Temporal lobe (tissue), 2 donors: ENCODE results near the genes AGK and SSBP1.

GRCh38 chr7:140041414-140042295 lies 21.1 kb downstream of the PARP12 start:
- RAMPAGE, long total RNA: no peak

- RAMPAGE, long total RNA: no peak
These were observed 21.3 kb upstream of the PARP12 start for GRCh38 chr7:140083933-140084637.

DNA sequence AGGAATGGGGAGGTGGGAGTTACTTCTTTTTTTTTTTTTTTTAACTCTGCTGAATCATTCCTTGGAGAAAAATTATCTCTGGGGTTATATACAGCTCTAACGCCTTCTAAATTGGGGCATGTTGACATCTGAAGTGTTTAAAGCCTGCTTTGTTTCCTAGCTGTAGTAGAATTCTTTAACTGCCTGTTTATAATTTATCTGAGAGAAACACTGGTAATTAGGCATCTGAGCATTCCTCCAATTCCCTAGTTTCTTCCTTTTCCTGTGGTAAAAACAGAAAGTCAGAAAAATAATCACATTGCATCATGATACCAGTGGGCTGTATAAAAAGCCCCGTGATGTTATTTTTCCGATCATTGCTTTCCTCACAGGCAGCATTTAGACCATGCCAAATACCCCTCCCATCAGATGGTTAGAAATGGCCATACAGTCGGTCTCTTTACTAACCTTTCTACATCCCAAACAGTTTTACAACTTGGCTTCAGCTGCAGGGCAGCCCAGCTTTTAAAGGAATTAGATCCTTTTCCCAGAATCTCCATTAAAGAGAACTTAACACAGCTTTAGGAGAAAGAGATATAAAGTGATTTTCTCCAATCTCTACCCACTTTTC lies 98.7 kb upstream of the KDM7A start:
- RAMPAGE, long total RNA: no peak

GRCh38 chr7:140348968-140349619 lies 49.2 kb downstream of the SLC37A3 start:
- RAMPAGE, long total RNA: no peak

DNA sequence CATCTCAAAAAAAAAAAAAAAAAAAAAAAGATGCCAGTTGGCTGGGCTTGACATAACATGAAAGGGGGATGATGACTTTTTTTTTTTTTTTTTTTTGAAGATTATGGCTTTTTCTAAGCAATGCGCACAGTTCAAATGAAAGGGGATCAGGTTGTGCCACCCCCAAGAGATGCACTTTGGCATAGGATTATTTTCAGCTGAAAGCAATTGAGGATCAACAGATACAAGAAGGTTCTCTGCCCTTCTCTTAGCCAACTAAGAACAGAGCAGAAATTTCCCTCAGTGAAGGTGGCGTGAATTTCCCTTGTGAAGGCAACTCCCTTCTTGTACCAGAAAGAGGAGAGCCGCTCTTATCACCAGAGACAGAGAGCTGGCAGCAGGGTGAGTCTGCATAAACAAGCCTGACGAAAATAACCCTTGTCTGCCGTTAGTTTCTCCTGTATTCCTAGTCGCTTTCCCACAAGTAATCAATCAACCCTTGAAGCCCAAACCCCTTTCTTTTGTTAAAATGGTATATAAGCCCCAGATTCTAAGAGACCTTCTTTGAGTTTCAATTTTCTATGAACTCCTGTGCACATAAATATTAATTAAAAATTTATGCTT lies 28.6 kb upstream of the MKRN1 start:
- RAMPAGE, long total RNA: no peak

- RAMPAGE, long total RNA: no peak
These were observed 16.6 kb downstream of the DENND2A start for GRCh38 chr7:140623932-140624397.

DNA sequence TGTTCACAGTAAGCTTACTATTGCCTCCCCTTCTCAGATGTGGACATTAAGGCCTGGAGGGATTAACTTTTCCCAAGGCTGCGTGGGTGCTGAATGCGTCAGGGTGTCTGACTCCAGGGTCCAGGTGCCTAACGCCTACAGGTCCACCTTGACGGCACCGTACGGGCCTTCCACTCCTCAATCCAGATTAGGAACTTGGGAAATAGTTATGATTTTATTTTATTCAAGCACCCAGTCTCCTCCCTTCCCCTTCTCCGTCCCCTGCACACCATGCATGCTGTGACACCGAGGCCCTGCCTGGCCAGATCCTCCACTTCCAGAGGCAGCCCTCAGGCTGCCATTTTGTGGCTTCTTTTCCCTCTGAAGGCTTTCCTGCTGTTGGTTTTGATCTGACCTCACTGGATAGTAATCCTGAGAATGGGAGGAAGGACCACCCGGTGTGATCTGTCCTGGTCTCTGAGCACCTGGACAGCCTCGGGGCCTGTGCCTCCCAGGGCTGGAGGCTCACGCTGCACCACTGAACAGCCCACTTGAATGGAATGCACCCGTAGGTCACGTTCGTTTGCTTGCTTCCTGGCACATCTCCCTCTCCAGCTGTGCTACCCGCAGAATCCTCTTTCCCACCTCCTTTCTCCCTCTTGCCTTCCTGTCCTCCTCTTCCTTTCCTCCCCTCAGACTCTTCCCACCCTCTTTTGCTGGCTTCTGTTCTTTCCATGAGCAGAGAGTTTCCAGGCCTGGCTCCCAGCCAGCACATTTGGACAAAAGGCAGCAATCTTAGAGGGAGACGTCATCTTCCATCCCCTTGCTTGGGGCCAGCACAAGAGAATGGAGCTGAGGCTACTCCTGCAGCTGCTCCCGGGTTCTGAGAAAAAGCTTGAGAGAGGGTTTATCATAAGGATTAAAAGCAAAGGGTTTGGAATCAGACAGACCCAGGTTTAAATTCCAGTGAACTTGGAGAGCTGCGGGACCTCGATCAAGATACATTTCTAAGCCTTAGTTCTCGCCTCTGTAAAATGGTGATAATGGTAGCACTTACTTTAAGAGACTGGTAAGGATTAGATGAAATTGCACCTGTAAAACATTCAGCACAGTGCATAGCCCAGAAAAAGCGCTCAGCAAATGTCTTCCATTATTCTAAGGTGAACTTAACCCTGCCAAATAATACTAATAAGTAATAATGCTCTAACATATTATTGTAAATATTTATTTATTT lies 14.2 kb downstream of the DENND2A start:
- RAMPAGE, long total RNA: no peak

GRCh38 chr7:140646919-140647454 lies 6.4 kb upstream of the DENND2A start:
- RAMPAGE, long total RNA: no peak

DNA sequence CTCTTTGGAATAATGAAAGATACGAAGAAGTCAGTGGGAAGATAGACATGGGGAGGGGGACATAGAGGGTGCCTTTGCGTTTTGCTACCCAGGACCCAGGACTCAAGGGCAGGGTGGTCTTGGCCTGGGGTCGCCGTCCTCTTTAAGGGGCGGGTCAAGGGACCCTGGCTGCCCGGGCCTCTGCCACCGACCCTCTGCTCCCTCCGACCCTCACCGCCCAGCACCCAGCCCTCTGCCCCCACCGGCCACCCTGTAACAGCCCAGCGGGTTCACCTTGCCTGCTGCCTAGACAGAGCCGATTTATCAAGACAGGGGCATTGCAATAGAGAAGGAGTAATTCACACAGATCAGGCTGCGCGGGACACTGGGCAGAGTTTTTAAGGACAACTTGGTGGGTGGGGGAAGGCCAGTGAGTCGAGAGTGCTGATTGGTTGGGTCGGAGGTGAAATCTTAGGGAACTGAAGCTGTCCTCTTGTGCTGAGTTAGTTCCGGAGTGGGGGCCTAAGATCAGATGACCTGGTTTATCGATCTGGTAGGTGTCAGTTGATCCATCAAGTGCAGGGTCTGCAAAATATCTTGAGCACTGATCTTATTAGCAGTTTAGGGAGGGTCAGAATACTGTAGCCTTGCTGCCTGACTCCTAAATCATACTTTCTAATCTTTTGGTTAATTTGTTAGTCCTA lies 750 bp upstream of the ADCK2 start:
- RAMPAGE, long total RNA: no peak

DNA sequence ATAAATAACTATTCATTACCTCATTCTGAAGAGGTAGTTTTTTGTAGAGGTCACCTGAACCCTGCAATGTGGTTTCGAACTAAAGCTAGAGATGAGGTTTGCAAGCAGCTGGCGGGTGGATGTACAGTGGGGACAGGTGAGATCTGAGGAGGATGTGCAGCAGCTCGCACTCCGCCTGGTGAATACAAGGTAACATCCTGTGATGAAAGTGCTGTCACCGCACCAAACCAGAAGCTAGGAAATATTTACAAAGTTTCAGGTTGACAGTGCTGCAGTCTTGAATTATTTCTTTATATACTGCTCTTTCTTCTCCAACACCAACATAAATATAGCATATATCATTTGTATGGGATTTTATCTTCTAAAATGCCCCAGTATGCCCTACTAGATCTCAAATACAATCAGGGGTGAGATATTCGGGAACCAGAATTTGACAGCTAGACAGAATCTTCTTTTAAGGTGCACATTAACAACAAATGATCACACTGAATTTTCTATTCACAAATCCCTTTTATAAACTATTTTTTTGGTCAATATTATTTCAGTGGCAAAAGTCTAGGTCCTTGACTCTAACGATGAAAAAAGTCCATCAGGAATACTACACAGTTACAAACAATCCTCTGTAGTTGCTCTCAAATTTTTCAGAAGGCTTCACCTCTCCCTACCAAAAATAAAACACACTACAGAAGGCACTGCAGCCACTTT lies 26.7 kb downstream of the NDUFB2 start:
- RAMPAGE, long total RNA: no peak

- RAMPAGE, long total RNA: no peak
These were observed 13.2 kb downstream of the MRPS33 start for GRCh38 chr7:141001537-141001969.

DNA sequence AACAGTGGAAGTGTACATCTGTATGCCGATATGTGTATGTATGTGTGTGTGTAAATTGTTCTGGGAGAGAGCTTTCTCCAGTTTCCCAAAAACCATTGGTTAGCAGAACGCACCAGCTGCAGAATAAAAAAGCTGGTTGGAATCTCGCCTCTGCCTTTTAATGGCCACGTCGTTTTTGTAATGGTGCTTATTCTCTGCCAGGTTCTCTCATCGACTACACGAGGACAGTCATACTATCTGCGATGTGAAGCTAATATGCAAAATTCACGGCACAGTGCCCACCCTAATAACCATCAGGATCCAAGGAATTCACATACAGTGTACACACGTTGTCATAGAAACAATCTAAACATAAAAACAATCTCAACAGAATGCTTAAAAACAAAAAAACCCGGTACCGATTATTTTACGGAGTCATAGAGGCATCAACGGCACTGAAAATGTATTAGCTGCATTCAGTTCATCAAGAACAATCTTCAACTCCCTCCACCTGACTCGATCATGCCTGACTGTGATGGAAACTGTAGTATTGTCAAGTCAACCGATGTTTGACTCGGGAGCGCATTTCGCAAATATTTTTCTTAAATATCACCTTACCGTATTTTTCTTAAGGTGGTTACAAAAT lies 686 bp downstream of the MRPS33 start:
- RAMPAGE, long total RNA: no peak

DNA sequence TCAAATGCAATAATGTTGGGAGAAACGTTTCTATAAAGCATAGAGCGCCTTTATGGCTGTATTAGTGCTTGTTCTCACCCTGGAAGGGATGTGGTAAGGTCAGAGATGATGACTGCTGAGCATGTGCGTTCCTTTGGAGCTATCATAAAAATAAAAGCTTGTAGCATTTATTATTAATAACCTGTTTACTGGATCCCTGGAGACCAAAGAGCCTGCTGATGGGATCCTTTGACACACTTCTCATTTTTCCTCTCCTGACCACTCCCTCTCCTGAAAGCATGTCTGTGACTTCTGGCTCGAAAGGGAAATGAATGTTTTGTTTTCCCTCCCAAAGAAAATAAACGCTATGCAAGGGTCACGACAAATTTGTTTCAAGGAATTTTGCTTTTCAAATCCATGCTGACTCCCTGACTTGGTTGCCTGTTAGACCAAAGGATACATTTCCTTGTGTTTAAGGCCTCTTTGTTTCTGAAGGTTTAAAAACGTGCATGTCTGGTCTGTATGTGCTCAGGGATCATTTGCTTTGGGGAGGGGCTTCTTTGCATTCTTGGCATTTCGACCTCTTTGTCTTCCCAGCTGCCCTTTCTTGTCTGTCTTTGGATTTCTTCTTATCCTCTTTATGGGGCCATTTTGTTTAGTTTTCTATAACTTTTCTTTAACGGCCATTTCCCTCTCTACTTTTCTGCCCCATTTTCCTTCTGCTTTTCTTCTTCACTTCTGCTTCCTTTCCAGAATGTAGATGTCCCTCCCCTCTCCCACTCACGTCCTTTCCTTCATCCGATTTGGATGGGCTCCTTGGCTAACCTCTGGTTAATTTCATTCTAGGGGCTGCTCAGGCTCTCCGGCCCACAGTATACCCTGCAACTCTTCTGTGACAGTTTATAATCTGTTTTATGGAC lies 184.9 kb upstream of the AGK start:
- RAMPAGE, long total RNA: no peak

- RAMPAGE, long total RNA: start-site peak on the plus strand at chr7:141551387-141551428, 215 and 186 reads in 2 replicates
These were observed at the start of gene AGK for GRCh38 chr7:141551068-141551692. AGK (plus strand) TSS chr7:141551410.

DNA sequence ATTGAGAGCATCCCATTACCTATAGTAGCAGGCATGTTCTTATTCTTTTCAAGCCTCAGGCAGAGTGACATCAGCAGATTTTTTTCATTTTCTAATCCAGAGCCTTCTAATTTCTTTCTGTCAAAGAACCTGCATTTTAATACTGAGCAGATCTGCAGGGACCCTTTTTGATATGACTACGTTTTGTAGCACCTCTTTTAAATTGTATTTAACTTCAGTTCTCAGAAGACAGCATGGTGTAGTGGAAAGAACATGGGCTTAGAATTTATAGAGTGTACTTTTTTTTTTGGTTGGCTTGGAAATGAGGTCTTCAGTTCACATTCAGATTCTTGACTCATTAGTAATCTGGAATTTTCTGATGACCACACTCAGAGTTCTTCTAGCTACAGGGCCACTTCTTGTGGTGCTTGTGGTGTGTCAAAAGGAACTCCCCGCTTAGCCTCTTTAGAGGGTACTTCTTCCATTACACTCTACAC lies 34.6 kb downstream of the AGK start:
- RAMPAGE, long total RNA: no peak

DNA sequence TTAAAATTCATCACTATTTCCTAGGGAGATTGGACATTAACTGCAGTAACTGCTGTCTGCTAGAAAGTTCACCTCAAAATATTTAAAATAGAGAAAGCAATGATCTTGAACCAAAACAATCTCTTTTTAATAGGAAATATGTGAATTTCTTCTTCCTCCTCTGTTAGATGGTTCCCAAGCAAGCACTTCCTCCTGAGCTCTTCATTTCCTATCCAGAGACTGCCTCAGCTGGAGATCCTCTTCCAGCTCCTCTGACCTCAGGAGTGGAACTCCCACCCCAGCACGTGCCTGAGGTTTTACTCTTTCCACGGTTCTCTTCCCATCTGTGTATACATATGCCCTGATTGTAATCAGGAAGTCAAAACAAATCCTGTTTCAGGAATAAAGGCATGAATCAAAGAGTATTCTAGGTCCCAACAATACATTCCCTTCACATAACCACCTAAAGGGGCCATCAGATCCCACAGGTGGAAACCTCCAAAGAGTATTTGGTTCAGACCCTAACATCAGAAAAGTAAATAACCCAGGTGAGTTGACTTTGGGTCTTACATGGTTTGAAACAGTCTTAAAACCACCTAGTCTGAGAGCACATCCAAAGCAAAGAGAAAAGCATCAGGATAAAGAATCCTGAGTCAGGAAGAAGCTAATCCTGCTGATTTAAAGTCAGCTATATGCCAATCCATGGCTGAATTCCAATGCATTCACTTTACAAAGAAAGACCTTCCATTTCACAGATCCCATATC lies 5.5 kb downstream of the DENND11 start:
- RAMPAGE, long total RNA: no peak

- RAMPAGE, long total RNA: start-site peak on the plus strand at chr7:141738353-141738449, 5,111 and 1,606 reads in 2 replicates
These were observed at the start of gene SSBP1 for GRCh38 chr7:141737742-141738858. SSBP1 (plus strand) TSS chr7:141738358.

DNA sequence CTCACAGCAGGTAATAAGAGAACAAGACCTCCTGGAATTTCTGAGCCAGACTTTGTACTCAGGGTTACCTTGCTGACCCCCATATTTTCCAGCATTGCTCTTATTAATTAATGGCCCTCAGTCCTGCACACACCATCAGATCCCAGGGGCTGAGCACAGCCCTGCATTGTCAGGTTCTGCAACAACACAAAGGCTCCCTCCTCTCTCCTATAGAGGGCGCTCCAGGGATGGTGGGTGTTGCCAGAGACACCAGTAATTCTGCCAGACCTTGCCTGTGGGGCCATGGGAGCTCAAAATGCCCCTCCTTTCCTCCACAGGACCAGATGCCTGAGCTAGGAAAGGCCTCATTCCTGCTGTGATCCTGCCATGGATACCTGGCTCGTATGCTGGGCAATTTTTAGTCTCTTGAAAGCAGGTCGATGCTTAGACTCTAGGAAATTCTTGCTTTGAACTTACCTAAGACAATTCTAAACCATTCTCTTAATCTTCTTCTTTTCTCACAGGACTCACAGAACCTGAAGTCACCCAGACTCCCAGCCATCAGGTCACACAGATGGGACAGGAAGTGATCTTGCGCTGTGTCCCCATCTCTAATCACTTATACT lies 42.9 kb upstream of the PRSS58 start:
- RAMPAGE, long total RNA: no peak

DNA sequence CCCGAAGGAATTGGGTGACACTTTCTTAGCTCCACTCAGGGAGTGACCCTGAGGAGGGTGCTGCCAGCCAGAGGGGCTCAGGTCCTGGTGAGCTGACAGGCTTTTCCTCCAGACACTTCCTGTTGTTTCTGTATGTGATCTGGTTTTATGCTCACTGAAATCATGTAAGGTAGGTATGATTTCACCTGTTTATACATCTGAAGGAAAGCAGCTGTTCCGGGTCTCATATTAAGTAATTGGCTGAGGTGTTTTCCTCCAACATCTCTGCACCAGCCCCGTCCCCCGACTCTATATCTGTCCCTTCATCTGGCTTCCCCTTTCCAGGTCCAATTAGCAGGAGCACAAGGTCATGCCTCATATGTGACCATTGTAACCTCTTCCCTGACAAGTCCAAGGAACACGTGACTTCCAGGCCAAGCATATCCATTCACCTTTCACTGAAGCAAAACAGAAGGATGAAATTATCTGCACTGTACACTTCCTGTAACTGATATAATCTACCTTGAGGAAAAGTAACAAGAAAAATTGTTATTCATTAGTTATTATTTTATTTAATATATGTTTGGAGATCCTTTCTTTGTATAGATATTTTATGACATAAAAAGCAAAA lies 66.5 kb upstream of the PRSS58 start:
- RAMPAGE, long total RNA: no peak

DNA sequence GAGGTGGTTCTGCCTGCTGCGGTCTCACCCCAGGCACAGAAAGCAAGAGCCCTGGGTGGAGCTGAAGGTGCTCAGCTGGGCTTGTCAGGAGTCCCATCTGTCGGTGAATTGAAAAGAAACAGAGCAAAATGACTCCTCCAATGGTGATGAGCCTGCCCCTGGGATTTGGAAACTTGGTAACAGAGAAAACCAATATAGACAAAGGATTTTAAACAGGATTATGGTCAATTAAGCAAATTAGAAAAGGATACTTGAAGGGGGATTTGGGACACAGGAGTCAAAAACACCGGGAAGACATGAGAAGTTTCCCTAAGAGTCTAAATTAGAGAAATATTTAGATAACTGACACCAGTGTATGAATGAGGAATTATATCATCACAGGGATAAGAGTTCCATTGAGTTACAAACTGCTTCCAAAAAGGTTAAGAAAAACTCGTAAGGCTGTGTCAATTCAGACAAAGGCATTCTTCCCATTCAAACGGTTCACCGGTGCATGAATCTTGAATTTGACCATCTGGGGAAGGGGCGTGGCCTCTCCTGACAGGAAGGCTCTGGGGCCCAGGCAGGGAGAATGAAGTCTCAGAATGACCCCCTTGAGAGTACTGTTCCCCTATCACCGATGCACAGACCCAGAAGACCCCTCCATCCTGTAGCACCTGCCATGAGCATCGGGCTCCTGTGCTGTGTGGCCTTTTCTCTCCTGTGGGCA lies 70.0 kb upstream of the PRSS58 start:
- RAMPAGE, long total RNA: no peak